Airway epithelial cell (primary cell): Measurements from ENCODE around the genes KIF22, YPEL3 and ZNF764.

- RAMPAGE, long total RNA = no peak
These were observed 140.0 kb downstream of the NPIPB11 start for GRCh38 chr16:29266326-29267056.

GRCh38 chr16:29382878-29383585 lies 23.5 kb downstream of the NPIPB11 start:
- RAMPAGE, long total RNA = no peak

- RAMPAGE, long total RNA = no peak
These were observed 2.1 kb downstream of the SPN start for GRCh38 chr16:29665282-29665430.

GRCh38 chr16:29741881-29742144 lies 4.0 kb downstream of the C16orf54 start:
- RAMPAGE, long total RNA = no peak

DNA sequence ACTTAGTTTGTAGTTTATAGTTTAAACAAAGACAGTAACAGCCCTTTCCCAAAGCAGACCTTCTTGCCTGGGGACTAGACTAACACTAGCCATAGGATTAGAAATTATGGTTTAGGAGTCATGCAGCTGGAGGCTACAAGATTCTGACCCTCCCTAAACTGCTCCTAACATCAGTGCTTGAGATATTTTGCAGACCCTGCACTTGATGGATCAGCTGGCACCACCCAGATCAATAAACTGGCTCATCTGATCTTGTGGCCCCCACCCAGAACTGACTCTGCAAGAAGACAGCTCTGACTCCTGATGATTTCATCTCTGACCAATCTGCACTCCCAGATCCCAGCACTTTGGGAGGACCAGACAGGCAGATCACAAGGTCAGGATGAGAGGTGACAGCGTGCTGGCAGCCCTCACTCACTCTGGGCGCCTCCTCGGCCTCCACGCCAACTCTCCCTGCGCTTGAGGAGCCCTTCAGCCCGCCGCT lies 2.1 kb upstream of the C16orf54 start:
- RAMPAGE, long total RNA = no peak

DNA sequence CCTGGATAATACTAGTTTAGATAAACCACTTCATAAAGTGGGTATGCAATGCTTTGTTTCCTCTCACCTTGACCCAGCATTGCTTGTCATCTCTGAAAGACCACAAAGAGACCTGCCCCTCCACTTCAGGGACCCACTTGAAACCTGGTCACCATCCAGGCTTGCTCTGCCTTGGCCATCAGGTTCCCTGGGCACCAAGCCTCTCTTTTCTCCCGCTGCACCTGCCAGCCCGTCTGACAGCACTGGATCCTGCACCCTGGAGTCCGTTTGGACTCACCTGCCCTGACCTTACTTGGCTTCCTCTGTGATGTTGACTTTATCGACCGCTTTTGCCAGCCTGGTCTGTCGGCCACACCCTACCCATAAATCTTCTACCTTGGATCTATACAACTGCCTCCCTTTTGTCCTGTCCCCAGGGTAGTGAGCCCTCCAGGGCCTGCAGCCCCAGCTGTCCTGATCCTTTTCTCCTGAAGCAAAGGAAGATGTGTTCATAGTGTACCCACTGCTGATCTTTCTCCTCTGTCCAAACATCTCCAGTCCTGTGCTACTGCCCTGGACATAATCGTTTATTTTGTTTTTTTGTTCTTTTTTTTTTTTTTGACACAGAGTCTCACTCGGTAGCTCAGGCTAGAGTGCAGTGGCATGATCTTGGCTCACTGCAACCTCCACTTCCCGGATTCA lies 12.6 kb upstream of the ZG16 start:
- RAMPAGE, long total RNA = no peak

DNA sequence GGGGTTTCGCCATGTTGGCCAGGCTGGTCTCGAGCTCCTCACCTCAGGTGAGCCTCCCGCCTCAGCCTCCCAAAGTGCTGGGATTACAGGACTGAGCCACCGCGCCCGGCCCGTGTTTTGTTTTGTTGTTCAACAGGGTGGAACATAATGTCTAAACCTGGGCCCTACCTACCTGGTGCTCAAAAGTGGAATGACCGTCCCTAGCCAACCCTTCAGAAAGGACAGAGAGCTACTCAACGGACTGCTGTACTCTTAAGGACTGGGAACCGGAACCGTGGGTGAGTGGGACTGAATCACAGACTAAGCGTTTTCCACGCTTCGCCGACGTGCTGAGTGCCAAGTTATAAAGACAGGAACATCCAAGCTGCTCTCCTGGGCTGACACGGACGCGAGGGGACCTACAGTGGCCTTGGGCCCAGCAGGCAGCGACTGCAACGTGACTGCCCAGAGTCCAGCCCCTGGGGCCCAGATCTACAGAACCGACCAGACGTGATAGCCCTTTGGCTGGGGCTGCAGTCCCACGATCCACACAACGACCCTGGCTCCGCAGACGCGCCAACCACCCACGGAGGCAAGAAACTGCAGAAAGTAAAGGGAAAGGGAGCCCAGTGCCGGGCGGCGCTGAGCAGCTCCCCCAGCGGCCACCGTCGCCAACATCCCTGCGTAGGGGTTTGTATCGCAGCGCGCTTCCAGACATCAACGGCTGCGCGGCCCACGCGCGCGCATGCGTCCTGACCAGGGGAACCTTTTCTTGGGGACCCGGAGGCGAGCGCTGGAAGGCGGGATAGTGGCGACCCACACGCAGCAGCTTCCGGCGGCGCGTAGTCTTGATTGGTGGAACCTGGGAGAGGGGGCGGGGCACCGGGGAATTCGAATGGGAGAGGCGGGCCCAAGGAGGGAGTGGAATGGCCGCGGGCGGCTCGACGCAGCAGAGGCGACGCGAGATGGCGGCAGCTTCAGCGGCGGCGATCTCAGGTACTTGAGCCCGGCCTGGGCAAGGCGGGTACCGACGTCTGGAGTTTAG lies at the start of gene KIF22:
TSS of gene KIF22 (plus strand) at position 897 of the 1,024 bp plus-strand sequence.
- RAMPAGE, long total RNA = start-site peak on the plus strand centred at position 913 of the sequence, 43 bp wide, 118 and 49 reads in 2 replicates

GRCh38 chr16:29811400-29811753 lies 616 bp upstream of the PRRT2 start:
- RAMPAGE, long total RNA = no peak

DNA sequence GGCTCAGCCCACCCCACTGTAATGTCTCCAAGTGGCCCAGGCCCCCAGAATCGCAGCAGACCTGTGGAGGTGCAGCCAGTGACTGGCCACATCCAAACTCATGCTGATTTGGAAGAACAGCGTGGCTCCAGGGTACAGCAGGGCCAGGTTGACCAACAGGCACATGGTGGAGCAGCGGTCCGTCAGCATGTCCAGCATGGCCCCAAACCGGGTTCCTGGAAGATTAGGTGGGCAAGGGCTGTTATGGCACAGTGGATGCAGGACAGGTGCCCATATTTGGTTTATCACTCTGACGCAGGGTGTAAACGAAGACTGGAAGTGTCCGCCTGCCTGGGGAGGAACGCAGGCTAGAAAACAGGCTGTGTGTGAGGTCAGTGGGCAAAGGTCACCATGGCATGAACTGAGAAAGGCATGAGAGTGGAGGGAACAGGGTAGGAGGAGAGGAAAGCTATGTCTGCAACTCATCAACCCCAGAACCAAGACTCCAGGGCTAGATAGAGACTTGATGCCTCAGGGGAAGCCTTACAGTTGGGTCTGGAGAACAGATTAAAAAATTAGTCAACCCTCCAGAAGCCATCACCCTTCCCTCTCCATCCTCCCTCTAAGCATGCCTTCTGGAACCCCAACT lies 1.9 kb downstream of the CDIPT start:
- RAMPAGE, long total RNA = no peak

DNA sequence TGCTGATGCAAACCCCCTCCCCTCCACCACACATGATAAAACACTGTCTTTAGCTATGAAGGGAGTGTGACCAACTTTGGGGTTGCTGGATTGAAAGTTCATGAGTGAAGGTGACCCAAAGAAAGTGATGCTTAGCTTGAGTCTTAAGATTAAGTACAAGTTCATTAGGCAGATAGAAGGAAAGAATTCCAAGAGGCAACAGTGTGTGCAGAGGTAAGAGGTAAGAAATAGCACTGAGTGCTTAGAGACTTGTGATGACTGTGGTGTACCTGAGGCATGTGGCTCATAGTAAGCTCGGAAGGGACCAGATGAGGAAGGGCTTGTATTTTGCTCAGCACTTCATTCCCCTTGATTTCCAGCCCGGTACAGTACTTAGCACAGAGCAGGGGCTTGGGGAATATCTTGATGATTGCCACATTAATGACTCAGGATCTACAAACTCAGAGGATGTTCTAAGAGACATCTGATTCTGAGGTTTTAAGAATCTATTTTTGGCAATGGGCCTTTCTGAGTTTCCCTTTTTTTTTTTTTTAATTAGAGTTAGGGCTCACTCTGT lies 9.0 kb downstream of the ASPHD1 start:
- RAMPAGE, long total RNA = no peak

- RAMPAGE, long total RNA = no peak
These were observed 3.0 kb downstream of the KCTD13 start for GRCh38 chr16:29922982-29923472.

DNA sequence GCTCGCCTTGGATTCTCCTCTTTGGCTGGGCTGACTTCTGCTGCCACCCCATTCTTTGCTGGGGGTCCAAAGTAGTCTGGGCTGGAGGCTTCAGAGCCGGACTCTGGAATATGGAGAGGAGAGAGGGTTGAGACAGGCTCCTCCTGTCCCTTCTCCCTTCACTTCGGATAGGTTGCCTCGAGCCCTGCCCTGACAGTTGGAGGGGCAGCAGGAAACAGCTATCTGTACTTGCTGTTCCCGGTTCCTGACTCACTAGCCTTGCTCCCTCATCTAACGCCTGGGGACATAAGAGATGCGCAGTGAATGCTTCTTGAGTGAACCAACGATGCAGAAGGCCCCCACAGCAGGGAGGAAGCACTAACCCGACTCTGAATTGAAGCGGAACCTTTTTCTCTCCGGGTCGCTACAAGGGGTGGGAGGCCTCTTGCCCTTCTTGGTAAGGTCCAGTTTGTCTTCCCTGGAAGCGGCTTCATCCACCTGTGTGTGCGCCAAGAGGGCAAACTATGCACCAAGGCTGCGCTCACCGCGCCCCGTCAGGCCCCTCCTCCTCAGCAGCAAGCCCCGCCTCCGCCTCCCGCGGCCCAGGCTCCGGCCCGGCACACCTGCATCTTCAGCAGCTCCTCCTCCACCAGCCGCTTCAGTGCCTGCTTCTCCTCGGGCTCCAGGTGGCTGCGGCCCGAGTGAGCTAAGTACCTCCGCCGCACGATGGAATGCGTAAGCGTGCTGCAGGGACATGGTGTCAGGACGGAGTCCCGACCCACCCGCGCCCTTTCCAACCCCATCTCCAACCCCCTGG lies 478 bp downstream of the HIRIP3 start:
- RAMPAGE, long total RNA = start-site peak on the minus strand centred at position 482 of the sequence, 150 bp wide, 24 and 6 reads in 2 replicates

- RAMPAGE, long total RNA = no peak
These were observed at the start of gene YPEL3 for GRCh38 chr16:30095817-30096781. YPEL3 (minus strand) TSS chr16:30096213.

DNA sequence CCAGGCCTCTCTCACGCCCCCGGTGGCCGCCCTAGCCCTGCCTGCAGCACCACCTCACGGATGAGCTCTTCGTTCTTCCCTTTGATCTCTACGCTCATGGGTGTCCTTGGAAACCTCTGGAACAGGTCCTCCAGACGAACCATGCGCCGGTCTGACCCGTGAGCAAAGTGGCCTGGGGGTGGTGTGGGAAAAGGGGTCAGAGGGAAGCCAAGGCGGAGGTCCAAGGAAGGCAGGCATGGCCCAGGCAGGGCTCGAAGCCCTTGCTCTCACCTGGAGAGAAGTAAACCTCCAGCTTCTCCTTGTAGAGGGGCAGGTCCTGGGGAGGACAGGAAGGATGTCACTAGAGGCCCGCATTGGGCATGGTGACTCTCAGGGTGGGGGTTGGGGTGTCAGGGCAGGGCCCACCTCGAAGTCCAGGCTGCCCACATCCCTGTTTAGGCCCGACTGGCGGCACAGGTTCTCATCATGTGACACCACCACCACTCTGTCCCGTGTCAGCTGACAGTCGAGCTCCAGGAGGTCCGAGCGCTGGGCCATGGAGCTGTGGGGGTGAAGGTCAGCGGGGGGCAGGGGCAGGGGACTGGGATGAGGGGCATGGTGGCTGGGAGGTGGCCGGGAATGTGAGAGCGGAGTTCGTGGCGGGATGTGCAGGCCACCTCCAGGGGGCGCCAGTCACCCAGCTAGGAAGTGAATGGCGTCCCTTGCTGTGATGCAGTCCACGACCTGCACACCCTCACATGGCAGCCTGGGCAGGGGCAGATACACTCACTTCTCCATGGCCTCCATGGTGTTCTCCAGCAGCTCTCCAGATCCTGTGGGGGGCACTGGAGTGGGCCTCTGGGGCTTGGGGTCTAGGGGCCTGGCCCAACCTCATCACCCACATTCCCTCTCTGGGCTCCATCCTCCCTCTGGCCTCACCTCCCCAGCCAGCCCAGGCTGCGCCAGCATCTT lies 809 bp downstream of the GDPD3 start:
- RAMPAGE, long total RNA = no peak

DNA sequence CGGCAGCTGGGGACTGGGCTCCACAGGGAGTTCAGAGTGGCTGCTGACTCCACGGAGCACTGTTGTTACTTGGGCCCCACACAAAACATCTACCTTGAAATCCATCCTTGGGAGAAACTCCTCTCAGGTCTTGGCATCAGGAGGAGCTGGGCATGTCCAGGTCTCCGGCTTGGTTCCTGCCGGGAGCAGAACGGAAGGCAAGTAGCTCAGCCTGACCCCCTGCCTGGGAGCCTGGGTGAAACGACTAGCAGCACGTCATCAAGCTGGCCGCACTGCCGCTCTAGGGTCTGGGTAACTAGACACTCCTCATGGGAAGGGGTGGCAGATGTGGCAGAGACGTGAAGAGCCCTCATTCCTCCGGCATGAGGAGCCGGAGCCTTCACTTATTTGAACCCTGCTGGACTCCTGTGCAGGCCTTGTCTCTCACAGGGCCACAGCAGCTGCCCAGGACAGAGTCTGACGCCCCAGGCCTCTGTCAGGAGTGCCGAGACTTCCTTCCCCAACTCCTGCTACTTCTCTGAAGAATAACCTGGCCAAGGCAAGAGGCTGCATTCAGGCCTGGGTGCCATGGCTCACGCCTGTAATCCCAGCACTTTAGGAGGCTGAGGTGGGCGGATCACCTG lies 7.5 kb downstream of the CD2BP2 start:
- RAMPAGE, long total RNA = no peak

GRCh38 chr16:30368970-30369815 lies 1.1 kb downstream of the TBC1D10B start:
- RAMPAGE, long total RNA = no peak

DNA sequence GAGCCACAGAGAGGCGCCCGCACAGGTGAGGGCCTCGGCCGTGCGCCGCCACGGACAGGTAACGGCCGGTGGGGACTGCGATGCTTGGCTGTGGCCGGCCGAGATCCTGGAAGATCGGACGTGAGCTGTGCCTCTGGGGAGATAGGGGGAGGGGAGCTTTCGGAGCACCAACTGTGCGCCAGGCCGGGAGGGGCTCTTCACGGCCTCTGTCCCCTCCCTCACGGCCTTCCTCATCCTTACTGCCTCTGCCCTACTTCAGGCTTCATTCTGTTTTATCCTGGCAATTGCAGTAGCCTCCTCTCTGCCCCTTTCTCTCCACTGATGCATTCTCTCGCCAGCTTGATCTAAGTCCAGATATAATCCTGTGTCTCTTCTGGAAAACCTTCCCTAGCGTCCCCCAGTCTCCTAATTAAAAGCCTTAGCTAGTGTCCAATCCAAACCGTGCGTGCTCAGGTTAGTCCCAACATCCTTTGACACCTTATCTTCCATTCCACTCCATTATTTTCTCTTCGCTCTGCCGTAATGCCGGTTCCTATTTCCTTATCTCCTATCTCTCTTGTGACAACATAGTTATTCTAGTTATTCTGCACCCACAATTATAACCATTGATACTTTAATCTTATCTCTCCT lies 744 bp downstream of the ZNF48 start:
- RAMPAGE, long total RNA = no peak

GRCh38 chr16:30445963-30446335 lies 275 bp upstream of the SEPHS2 start:
- RAMPAGE, long total RNA = no peak

- RAMPAGE, long total RNA = no peak
These were observed at the start of gene ZNF764 for GRCh38 chr16:30557686-30558796. ZNF764 (minus strand) TSS chr16:30558374.

DNA sequence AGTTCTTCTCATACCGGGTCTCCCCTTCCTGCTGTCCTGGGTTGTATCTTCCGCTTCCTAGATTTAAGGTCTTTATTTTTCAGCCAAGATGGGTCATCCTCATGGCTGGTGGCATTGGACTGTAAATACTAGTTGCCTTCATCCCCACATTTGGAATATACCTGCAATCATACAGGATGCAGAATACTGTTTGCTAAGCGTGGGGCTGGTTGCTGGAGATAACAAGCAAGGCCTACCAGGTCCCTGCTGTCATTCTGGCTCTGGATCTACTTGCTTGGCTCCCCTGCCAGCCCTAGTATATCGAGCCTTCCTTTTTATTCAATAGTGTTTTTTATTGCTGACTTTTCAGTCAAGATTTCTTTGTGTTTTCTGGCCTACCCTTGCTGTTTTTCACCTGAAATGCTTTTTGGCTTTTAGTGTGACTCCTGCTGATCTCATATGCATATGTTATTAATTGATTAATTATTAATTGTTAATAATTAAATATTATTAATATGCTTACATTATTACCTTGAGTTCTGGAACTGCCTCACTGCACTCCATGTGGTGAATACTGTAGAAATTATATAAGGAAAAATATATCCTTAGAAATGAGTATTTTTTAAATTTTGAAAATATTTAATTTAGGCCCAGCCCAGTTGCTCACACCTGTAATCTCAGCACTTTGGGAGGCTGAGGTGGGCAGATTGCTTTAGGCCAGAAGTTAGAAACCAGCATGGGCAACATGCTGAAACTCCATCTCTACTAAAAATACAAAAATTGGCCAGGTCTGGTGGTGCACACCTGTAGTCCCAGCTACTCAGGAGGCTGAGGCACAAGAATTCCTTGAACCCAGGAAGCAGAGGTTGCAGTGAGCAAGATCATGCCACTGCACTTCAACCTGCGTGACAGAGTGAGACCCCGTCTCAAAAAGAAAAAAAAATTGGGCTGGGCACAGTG lies 2.1 kb upstream of the ZNF688 start:
- RAMPAGE, long total RNA = no peak